HepG2 (cell line): ENCODE measurements around the genes BTBD9, FOXP4 and BYSL.

DNA sequence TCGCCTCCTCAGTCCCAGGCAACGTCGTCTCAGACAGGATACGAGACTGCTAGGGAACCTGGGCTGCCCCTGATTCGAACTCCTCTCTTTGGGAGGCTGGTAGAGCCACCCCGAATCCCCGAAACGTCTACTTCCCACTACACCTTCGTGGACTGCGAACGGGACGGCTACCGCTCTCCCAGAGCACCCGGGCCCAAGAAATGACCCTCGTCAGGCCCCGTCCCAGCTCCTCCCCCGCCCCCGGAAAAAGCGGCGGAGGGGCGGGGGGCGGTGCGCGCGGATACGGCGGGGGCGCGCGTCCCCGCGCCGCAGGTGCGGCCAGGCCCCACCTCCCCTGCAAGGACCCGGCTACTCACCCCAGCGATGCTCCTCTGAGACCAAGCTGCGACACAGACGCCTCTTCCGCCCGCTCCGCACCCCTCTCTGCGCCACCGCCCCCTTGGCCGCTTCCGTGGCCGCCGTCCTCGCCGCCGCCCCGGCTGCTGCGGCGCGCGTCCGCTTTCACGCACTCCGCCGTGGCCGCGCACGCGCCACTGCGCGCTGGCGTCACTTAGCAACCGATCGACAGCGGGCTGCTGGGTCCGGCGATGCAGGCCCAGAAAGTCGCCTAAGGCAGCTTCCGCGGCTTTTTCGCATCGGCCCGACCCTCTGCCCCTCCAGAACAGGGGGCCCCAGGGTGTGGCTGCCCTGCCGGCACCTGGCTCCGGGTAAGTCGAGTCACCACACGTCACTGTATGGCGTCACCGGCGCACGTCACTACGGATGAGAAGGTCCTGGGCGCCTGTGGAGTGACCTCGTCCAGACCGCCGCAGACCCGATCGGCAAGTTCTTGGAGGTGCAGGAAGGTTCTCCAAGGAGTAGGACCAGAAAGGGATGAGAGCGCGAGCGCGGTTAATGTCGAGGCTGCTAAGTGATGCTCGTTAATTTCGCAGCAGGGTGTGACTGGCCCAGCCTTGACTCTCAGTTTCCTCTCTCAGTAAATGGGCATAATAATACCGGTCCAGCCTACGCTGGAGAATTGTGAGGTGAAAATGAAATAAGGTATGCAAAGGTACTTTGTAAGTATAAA lies at the start of gene BTBD9:
Gene BTBD9 (minus strand): TSS at position 486 of the 1,069 bp plus-strand sequence.
- RRBS, 2 experiments, result under 1 to 2% methylated on average over 25 to 29 of the region's 101 CpGs
CAGE:
- cytosol, long polyA minus RNA, result start-site peak on the minus strand centred at position 437 of the sequence, 134 bp wide, 11 reads
- cytosol, long polyA plus RNA, result no peak
- long polyA plus RNA, result no peak
- nucleus, long polyA minus RNA, result no peak
- nucleus, long polyA plus RNA, result start-site peak on the minus strand centred at position 445 of the sequence, 166 bp wide, 21 and 43 reads in 2 replicates

DNA sequence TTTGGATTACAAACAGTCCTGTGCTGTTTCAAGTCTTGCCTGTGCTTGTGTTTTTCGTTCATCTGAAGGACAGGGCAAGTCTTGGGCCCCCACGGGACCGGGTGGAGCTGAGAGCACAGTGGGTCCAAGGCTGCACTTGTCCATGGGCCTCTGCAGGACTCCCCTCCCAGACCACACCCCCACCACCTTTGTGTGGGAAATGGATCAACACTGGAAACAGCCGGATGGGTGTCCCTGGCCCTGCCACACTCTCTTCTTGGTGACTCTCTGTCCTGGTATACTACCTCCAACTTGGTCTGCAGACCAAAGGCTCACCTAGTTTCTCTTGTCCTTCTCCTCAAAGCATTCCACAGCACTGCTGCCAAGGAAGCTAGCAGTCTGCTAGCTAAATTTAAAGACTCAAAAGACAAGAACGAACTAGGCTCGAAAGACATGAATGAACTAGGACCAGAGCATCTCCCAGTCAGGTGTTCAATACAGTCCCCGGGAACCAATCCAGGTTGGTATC lies 16.7 kb downstream of the KCNK5 start:
- RRBS, 2 experiments, result no CpG with 5 or more reads among the region's 7 CpGs
CAGE:
- cytosol, long polyA minus RNA, result no peak
- cytosol, long polyA plus RNA, result no peak
- long polyA plus RNA, result no peak
- nucleus, long polyA minus RNA, result no peak
- nucleus, long polyA plus RNA, result no peak

GRCh38 chr6:39336209-39336724 lies 13.8 kb upstream of the KCNK16 start:
- RRBS, 2 experiments, result no CpG with 5 or more reads among the region's 4 CpGs
CAGE:
- cytosol, long polyA minus RNA, result no peak
- cytosol, long polyA plus RNA, result no peak
- long polyA plus RNA, result no peak
- nucleus, long polyA minus RNA, result no peak
- nucleus, long polyA plus RNA, result no peak

DNA sequence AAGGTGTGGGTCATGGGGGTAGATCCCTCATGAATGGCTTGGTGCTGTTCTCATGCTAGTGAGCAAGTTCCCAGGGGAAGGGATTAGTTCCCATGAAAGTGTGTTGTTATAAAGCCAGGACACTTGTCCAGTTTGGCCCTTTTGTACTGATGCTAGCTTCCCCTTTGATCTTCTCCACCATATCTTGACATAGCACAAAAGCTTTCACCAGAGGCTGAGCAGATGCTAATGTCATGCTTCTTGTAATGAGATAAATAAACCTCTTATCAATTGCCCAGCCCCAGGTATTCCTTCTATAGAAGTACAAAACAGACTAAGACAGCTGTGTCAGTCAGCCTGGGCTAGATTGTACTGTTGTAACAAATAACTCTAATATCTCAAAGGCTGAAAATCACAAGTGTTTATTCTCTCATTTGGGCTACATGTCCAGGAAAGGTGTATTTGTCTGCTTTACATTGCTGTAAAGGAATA lies 4.0 kb upstream of the MOCS1 start:
CAGE:
- cytosol, long polyA minus RNA, result no peak
- cytosol, long polyA plus RNA, result no peak
- long polyA plus RNA, result no peak
- nucleus, long polyA minus RNA, result no peak
- nucleus, long polyA plus RNA, result no peak

DNA sequence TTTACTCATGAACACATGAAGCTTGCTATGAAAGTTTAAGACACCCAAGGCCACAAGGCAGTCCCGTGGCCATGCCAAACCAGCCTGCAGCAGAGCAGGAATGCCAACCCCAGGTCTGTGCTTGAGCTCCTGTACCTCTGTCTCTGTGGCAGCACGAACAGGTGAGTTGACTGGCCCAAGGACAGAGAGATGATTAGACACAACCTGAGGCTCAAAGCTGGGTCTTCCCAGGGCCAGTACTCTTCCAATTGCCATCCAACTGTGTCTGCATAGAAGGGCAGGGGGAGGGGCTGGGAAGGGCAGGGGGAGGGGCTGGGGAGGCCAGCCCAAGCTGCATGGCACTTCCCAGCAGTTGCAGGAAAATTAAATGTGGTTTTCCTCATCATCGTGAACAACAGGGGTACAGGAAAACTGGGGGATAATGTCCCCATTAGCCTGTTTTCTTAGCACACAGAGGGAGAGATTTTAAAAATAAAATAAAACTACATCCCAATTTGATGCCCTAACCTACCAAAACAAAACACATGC lies 63.4 kb downstream of the LRFN2 start:
- RRBS, 2 experiments, result no CpG with 5 or more reads among the region's 3 CpGs
CAGE:
- cytosol, long polyA minus RNA, result no peak
- cytosol, long polyA plus RNA, result no peak
- long polyA plus RNA, result no peak
- nucleus, long polyA minus RNA, result no peak
- nucleus, long polyA plus RNA, result no peak

- RRBS, 2 experiments, result no CpG with 5 or more reads among the region's 7 CpGs
CAGE:
- cytosol, long polyA minus RNA, result no peak
- cytosol, long polyA plus RNA, result no peak
- long polyA plus RNA, result no peak
- nucleus, long polyA minus RNA, result no peak
- nucleus, long polyA plus RNA, result no peak
Observed at GRCh38 chr6:40719674-40720289, 132.6 kb upstream of the LRFN2 start.

- RRBS, 2 experiments, result no CpG with 5 or more reads among the region's 10 CpGs
CAGE:
- cytosol, long polyA minus RNA, result no peak
- cytosol, long polyA plus RNA, result no peak
- long polyA plus RNA, result no peak
- nucleus, long polyA minus RNA, result no peak
- nucleus, long polyA plus RNA, result no peak
Observed at GRCh38 chr6:40900565-40901240, 138.3 kb downstream of the UNC5CL start.

DNA sequence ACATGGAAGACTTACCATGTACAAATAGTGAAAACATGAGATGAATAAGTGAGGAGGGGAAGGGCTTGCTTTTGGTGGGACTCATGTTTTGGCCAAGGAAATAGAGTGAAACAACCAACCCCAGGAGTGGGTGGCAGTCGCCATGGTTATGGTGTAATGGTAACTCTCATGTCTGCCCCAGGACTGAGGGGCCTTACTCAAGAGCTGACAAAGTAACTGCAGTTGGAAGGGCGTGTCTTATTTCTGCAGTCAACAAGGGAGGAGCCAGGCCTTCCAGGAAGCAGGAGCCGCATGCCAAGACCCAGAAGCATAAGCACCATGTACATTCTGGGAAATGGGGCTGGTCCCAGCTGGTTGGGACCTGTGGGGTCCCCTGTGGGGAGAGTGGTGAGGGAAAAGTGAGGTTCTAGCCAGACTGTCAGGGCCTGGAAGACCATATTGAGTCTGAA lies 108.4 kb downstream of the UNC5CL start:
- RRBS, 2 experiments, result no CpG with 5 or more reads among the region's 3 CpGs
CAGE:
- cytosol, long polyA minus RNA, result no peak
- cytosol, long polyA plus RNA, result no peak
- long polyA plus RNA, result no peak
- nucleus, long polyA minus RNA, result no peak
- nucleus, long polyA plus RNA, result no peak

GRCh38 chr6:40996445-40997271 lies 42.4 kb downstream of the UNC5CL start:
- RRBS, 2 experiments, result no CpG with 5 or more reads among the region's 7 CpGs
CAGE:
- cytosol, long polyA minus RNA, result no peak
- cytosol, long polyA plus RNA, result no peak
- long polyA plus RNA, result no peak
- nucleus, long polyA minus RNA, result no peak
- nucleus, long polyA plus RNA, result no peak

GRCh38 chr6:41041157-41041594 lies 1.1 kb upstream of the TSPO2 start:
- RRBS, 2 experiments, result no CpG with 5 or more reads among the region's 2 CpGs
CAGE:
- cytosol, long polyA minus RNA, result no peak
- cytosol, long polyA plus RNA, result no peak
- long polyA plus RNA, result no peak
- nucleus, long polyA minus RNA, result no peak
- nucleus, long polyA plus RNA, result no peak

DNA sequence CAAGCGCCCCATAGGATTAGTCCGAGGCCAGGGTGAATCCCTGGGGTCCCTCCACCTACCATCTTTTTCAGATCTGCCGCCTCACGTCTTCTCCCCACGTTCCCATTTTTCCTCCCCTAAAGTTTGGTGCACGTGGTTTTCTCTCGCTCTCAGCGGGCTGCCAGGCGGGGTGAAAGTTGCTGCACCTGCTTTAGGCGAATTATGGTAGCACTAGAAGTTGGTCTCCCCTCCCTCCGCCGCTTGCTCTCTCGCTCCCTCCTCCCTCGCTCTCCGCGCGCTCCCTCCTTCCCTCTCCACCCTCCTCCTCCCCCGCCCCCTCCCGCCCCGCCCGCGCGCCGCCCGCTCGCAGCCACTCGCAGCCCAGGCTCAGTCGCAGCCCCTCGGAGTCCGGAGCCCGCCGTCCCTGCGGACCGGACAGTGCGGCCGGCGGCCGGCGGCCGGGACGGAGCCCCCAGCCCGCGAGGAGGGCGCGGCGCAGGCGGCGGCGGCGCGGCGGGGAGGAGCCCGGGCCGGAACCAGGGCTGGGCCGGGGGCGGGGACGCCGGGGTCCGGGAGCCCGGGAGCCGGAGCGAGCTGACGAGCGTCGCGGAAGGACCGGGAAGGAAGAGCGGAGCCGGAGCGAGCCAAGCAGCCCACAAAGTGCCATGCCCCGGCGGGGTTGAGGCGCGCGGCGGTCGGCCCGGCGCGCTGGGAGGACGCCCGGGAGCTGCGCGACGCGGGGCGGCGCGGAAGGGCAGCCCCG lies at the start of gene FOXP4:
Gene FOXP4 (plus strand): TSS at position 352 of the 742 bp plus-strand sequence.
- RRBS, 2 experiments, result 1 to 2% methylated on average over 23 to 25 of the region's 90 CpGs
CAGE:
- cytosol, long polyA minus RNA, result start-site peak on the minus strand centred at position 168 of the sequence, 104 bp wide, 200 reads
- cytosol, long polyA plus RNA, result start-site peak on the minus strand centred at position 165 of the sequence, 109 bp wide, 856 and 810 reads in 2 replicates; start-site peak on the plus strand centred at position 618 of the sequence, 148 bp wide, 57 and 77 reads in 2 replicates
- long polyA plus RNA, result start-site peak on the minus strand centred at position 196 of the sequence, 168 bp wide, 467 and 472 reads in 2 replicates; start-site peak on the plus strand centred at position 559 of the sequence, 59 bp wide, 80 and 33 reads in 2 replicates
- nucleus, long polyA minus RNA, result start-site peak on the minus strand centred at position 116 of the sequence, 300 bp wide, 11 reads
- nucleus, long polyA plus RNA, result start-site peak on the minus strand centred at position 174 of the sequence, 123 bp wide, 285 and 347 reads in 2 replicates; start-site peak on the plus strand centred at position 682 of the sequence, 301 bp wide, 46 and 78 reads in 2 replicates

GRCh38 chr6:41567165-41567490 lies 20.9 kb downstream of the FOXP4 start:
- RRBS, 2 experiments, result no CpG with 5 or more reads among the region's 1 CpG
CAGE:
- cytosol, long polyA minus RNA, result no peak
- cytosol, long polyA plus RNA, result no peak
- long polyA plus RNA, result no peak
- nucleus, long polyA minus RNA, result no peak
- nucleus, long polyA plus RNA, result no peak

DNA sequence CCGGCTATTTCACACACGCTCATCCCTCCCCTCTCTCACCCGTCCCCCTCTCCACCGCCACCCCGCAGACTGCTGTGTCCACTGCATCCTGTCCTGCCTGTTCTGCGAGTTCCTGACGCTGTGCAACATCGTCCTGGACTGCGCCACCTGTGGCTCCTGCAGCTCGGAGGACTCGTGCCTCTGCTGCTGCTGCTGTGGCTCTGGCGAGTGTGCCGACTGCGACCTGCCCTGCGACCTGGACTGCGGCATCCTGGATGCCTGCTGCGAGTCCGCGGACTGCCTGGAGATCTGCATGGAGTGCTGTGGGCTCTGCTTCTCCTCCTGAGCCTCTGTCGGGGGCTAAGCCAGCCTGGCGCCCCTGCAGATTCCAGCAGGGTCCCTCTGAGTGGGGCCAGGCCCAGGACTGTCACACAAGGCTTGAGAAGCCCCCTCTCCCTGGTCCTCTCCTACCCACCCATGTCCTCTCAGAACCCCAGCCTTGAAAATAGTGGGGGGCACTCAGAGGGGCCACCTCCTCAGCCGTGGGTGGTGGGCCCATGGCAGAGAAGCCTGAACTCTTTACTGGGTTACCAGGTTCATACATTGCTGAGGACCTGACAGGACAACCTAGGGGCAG lies 15.1 kb downstream of the MDFI start:
- RRBS, 2 experiments, result no CpG with 5 or more reads among the region's 22 CpGs
CAGE:
- cytosol, long polyA minus RNA, result no peak
- cytosol, long polyA plus RNA, result no peak
- long polyA plus RNA, result no peak
- nucleus, long polyA minus RNA, result no peak
- nucleus, long polyA plus RNA, result no peak

- RRBS, 2 experiments, result no CpG with 5 or more reads among the region's 6 CpGs
CAGE:
- cytosol, long polyA minus RNA, result no peak
- cytosol, long polyA plus RNA, result no peak
- long polyA plus RNA, result no peak
- nucleus, long polyA minus RNA, result no peak
- nucleus, long polyA plus RNA, result no peak
Observed at GRCh38 chr6:41748226-41748574, 1.0 kb upstream of the PGC start.

DNA sequence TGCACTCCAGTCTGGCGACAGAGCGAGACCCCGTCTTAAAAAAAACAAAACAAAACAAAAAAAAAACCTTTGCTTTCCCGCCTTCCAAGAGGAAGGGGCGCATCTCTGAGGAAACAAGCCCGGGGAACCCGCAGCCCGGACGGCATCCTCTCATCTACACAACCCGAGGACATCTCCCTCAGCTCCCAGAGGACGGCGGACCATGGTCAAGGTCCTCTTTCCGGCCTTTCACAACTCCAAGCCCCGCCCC lies 281 bp downstream of the MED20 start:
- RRBS, 2 experiments, result 2 to 3% methylated on average over 6 of the region's 14 CpGs
CAGE:
- cytosol, long polyA minus RNA, result no peak
- cytosol, long polyA plus RNA, result no peak
- long polyA plus RNA, result no peak
- nucleus, long polyA minus RNA, result no peak
- nucleus, long polyA plus RNA, result no peak

DNA sequence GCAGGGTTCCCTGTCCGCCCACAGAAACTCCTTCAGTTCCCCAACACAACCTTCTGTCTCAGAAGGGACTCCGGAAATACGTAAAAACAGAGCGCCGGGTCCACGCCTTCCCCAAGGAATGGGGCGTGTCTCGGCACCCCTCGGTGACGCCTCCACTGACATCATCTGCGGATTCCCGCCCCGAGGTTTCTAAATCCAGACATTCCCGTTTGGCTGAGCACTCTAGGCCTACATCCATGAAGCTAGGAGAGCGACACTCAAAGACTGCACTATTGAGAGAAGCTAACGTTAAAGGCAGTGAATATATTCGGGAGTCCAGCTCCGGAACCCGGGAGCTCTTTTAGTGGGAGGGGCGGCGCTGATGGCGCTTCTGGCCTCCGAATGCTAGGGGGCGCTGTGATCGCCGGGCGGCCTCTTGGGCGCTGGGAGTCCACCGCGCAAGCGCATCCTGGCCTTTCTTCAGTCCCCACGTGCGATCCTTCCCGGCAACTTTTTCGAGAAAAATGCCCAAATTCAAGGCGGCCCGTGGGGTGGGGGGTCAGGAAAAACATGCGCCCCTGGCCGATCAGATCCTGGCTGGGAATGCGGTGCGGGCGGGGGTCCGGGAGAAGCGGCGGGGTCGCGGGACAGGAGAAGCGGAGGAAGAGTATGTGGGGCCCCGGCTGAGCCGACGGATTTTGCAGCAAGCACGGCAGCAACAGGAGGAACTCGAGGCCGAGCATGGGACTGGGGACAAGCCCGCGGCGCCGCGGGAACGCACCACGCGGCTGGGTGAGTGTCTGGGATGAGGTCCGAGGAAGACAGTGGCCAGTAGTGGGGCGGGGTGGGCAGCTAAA lies at the start of gene BYSL:
Gene BYSL (plus strand): TSS at position 440 of the 836 bp plus-strand sequence.
- RRBS, 2 experiments, result under 1 to 2% methylated on average over 21 to 22 of the region's 64 CpGs
CAGE:
- cytosol, long polyA minus RNA, result start-site peak on the minus strand centred at position 44 of the sequence, 35 bp wide, 316 reads; start-site peak on the plus strand centred at position 458 of the sequence, 9 bp wide, 47 reads
- cytosol, long polyA plus RNA, result start-site peak on the plus strand centred at position 461 of the sequence, 44 bp wide, 479 and 432 reads in 2 replicates
- long polyA plus RNA, result start-site peak on the minus strand centred at position 54 of the sequence, 18 bp wide, 29 and 331 reads in 2 replicates
- nucleus, long polyA minus RNA, result no peak
- nucleus, long polyA plus RNA, result start-site peak on the minus strand centred at position 57 of the sequence, 11 bp wide, 368 and 482 reads in 2 replicates

DNA sequence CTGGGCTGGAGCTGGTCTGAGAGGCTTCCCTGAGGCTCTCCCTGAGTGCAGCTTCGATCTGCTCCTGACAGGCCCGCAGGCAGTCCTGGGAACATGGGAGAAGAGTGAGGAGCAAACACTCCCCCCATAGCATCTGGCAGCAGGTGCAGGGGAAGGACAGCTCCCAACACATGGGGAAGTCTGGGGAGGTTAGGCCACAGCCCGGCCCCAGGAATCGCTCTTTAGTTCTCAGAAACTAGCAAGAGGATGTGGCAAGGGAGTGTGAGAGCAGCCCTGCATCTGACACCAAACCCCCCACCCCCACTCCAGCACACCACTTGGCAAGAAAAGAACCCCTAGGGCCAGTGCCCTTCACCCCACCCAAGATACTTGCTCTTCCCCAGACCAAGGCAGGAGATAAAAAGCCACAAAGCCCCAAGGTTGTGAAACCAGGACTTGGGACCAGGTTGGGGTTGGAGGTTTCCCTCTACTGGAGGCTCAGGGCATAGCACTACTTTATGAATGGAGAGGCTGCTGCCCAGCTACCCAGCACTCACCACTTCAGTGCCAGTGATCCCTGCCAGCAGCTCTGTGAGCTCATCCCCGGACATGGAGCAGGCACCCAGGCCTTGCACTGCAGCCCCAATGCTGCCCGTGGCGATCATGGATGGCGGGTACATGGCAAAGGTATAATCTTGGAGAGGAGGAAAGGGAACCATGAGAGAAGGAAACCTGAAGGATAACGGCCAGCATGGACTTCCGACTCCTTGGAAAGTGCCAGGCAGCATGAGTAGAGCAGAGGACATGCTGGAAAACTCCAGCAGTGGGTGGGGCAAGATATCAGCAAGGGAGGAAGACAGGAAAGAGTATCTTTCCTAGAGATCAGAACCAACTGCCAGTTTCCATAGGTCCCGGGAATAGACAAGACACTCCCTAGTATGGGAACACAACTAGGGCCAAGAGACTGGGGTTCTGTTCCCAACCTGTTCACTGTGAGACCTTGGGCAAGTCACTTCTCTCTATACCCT lies 5.3 kb downstream of the CCND3 start:
- RRBS, 2 experiments, result no CpG with 5 or more reads among the region's 11 CpGs
CAGE:
- cytosol, long polyA minus RNA, result no peak
- cytosol, long polyA plus RNA, result no peak
- long polyA plus RNA, result no peak
- nucleus, long polyA minus RNA, result no peak
- nucleus, long polyA plus RNA, result no peak

DNA sequence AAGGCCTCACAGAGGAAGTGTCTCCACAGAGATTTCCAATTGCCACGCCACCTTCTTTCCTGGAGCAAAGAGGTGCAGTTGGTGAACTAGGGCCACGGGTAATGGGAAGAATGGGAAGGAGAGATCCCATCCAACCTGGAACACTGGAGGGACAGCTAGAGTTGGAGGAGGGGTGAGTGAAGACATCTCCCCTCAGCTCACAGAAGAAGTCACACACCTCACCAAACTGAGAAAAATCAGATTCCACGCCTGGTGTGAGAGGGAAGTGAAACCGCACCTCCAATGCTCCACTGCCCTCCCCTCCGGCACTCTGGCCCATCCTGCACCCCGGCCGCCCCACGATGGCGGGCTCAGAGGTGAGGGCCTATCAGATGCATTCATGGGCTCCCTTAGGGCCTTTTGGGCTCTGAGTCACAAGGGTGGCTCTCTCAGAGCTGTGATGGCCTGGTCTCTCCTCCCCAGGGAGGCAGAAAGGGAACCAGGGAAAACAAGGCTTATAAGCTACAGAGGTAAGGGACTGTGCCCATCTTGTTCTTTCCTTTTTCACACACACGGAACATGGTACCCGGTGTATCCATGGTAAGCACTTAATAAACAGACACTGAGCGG lies 24.9 kb upstream of the TAF8 start:
- RRBS, 2 experiments, result no CpG with 5 or more reads among the region's 12 CpGs
CAGE:
- cytosol, long polyA minus RNA, result no peak
- cytosol, long polyA plus RNA, result no peak
- long polyA plus RNA, result no peak
- nucleus, long polyA minus RNA, result no peak
- nucleus, long polyA plus RNA, result no peak

- RRBS, 2 experiments, result no CpG with 5 or more reads among the region's 1 CpG
CAGE:
- cytosol, long polyA minus RNA, result no peak
- cytosol, long polyA plus RNA, result no peak
- long polyA plus RNA, result no peak
- nucleus, long polyA minus RNA, result no peak
- nucleus, long polyA plus RNA, result no peak
Observed at GRCh38 chr6:42092822-42093346, 42.6 kb downstream of the TAF8 start.

GRCh38 chr6:42106383-42106644 lies 36.1 kb downstream of the C6orf132 start:
- RRBS, 2 experiments, result no CpG with 5 or more reads among the region's 5 CpGs
CAGE:
- cytosol, long polyA minus RNA, result no peak
- cytosol, long polyA plus RNA, result no peak
- long polyA plus RNA, result no peak
- nucleus, long polyA minus RNA, result no peak
- nucleus, long polyA plus RNA, result no peak